Subcutaneous adipose tissue (tissue), 3 donors: ENCODE data around the gene AKAP13.

DNA sequence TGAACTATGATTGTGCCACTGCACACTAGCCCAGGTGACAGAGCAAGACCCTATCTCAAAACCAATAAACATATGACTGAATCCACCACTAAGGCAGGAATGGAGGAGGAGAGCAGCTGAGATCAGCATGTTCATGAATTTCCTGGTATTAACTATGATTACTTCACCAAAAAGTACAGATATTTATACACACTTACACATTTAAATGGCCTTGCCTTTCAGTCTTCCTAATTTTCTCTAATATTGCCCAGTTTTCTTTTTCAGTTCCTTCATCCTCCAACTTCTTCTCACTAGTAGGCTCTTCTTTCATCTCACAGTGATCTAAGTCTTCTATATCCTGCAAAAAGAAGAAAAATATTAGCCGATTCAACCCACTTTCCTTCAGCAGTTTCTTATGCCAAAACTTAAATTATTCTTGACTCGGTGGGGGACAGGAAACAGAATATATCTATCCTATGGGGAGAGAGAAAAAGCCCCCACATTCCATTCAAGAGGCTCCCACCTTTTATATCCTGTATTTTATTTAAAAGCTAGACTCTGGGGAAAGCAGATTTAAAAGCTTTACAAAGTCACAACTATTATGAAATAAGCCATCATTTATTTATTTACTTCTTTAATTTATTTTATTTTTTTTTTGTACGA lies 58.7 kb upstream of the ZSCAN2 start:
- PRO-cap, result no peak
- RAMPAGE, long total RNA, 3 experiments, result no peak in any of the 3 experiments

GRCh38 chr15:84569443-84569790 lies 31.4 kb upstream of the ZSCAN2 start:
- PRO-cap, result no peak
- RAMPAGE, long total RNA, 3 experiments, result start-site peak on the minus strand in 2 of 3 experiments, at chr15:84569505-84569662 at its widest, 23 to 27 reads per replicate

DNA sequence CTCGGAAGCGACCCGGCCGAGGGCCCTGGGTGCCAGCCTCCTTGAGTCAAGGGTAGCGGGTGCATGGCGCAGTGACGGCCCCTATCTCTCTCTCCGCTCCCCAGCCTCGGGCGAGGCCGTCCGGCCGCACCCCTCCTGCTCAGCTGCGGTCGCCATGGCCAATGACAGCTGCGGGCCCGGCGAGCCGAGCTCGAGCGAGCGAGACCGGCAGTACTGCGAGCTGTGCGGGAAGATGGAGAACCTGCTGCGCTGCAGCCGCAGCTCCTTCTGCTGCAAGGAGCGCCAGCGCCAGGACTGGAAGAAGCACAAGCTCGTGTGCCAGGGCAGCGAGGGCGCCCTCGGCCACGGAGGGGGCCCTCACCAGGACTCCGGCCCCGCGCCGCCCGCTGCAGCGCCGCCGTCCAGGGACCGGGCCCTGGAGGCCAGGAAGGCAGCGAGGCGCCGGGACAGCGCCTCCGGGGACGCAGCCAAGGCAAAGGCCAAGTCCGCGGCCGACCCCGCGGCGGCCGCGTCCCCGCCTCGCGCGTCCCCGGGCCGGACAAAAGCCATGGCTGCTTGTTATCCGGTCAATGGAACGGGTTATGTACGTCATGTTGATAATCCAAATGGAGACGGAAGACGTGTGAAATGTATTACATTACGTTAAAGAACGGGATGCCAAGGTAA lies 20.2 kb downstream of the WDR73 start:
- PRO-cap, result bidirectional peak, plus-strand start at position 164 of the sequence, minus-strand start at position 163 of the sequence; unidirectional peak, minus-strand start at position 296 of the sequence
- RAMPAGE, long total RNA, 3 experiments, result no peak in any of the 3 experiments

DNA sequence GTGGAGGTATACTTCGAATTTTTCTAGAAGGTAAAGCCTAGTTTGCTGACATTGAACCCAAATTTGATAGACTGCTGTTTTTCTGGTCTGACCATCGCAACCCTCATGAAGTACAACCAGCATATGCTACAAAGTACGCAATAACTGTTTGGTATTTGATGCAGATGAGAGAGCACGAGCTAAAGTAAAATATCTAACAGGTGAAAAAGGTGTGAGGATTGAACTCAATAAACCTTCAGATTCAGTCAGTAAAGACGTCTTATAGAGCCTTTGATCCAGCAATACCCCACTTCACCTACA lies 19.7 kb downstream of the WDR73 start:
- PRO-cap, result no peak
- RAMPAGE, long total RNA, 3 experiments, result no peak in any of the 3 experiments

DNA sequence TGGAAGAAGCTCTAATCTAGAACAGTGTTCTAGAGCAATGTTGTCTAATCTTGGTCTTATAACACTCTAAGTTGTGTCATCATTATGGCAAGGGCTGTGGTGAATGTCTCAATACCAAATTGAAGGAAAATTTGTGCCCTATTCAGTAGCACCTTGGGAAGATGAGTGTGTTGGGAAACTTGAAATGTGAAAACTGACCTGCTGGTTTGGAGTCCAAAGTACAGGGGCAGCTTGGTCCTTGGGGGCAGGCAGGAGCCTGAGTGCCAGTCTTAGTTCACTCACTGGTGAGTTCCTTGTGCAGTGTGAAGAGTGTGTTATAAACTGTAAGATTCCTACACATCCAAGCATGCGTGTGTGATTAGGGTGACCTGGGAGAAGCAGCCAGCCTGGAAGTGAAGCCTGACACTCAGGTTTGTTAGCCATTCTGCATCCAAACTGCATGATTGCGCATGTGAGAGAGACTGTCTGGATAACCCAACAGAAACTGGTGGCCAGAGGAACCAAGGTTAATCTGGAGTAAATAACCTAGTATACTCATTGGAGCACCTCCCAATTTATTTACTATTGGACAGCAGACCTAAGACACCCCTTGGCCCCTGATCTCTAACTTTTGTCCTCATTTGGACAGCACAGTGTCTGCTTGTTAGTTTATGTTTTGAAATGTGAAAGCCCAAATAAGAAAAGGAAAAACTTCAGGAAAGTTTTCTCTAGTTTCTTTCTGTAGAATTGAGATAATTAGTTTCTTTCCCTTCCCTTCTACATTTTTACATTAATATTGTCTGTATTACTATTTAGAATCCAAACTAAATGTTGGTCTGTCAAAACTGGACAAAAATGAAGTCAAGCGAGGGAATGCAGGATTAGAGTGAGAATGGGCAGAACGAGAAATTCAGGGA lies 14.8 kb downstream of the ZNF592 start:
- PRO-cap, result no peak
- RAMPAGE, long total RNA, 3 experiments, result no peak in any of the 3 experiments

- PRO-cap, result unidirectional peak, minus-strand start at chr15:84773850
- RAMPAGE, long total RNA, 3 experiments, result no peak in any of the 3 experiments
Observed at GRCh38 chr15:84773605-84774155, 25.3 kb downstream of the ZNF592 start.

- PRO-cap, result no peak
- RAMPAGE, long total RNA, 3 experiments, result no peak in any of the 3 experiments
Observed at GRCh38 chr15:84817704-84818586, 789 bp downstream of the ALPK3 start.

DNA sequence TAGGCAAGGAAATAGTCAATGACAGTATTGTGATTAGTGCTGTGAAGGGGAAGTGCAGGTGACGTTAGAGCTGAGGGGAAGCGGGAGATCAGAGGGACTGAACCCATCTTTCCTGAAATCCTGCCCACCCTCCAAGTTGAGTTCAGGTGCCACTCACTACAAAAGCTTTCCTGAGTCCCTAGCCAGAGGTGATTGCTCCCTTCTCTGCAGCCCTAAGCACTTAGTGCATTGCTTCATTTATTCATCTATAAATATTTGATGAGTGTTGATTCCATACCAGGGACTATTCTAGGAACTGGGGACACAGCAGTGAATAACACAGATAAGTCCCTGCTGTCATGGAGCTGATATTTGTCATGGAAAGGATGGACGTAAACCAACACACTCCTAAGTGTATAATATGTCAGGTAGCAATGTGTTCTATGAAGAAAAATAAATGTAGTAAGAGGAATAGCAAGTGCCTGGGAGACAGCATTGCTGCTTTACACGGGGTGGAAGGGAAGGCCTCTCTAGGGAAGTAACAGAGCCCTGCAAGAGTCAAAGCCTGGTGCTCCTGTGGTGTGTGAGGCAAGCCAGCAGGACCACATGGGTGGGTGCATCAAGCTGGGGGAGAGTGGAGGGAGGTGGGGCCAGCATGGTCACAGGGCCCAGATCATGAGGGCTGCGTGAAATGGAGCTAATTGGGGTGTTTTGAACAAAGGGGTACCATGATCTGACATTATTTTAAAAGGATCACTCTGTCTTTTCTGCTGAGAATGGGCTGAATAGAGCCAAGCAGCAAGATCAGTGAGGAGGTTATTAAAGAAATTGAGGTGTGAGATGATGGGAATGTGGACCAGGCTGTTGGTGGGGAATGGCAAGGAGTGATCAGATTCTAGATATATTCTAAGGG lies 18.7 kb downstream of the ALPK3 start:
- PRO-cap, result no peak
- RAMPAGE, long total RNA, 3 experiments, result no peak in any of the 3 experiments

- PRO-cap, result no peak
- RAMPAGE, long total RNA, 3 experiments, result no peak in any of the 3 experiments
Observed at GRCh38 chr15:84844881-84845525, 27.8 kb downstream of the ALPK3 start.

DNA sequence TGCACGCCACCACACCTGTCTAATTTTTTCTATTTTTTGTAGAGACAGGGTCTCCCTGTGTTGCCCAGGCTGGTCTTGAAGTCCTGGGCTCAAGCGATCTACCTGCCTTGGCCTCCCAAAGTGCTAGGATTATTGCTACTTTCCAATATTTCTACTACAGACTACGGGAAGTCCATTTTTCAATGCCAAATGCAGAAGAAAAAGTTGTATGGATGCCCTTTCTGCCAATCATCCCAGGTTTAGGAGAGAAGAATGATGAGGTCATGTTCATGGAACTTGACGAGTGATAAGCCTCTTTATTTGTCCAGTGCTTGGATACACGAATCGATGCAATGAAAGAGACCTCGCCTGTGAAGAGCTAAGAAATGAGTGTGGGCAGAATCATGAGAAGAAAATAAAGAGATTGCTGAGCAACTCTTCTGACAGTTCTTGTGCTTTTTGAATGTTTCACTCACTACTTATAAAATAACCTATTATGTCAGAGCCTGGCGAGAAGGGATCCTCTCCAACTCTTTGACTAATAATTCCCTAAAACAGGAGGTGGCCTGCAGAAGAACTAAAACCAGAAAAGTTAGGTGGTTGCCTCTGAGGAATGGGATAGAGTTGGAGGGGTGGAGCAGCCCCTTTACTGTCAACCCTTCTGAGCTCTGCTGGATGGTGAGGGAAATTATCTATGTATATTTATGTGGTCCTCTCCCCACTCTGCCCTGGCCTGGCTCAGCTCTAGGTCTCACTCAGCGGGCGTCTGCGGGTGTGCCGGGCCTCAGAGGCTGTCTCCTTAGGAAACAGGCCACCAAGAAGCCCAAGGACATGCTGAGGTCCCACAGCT lies 888 bp upstream of the SLC28A1 start:
- PRO-cap, result no peak
- RAMPAGE, long total RNA, 3 experiments, result no peak in any of the 3 experiments

DNA sequence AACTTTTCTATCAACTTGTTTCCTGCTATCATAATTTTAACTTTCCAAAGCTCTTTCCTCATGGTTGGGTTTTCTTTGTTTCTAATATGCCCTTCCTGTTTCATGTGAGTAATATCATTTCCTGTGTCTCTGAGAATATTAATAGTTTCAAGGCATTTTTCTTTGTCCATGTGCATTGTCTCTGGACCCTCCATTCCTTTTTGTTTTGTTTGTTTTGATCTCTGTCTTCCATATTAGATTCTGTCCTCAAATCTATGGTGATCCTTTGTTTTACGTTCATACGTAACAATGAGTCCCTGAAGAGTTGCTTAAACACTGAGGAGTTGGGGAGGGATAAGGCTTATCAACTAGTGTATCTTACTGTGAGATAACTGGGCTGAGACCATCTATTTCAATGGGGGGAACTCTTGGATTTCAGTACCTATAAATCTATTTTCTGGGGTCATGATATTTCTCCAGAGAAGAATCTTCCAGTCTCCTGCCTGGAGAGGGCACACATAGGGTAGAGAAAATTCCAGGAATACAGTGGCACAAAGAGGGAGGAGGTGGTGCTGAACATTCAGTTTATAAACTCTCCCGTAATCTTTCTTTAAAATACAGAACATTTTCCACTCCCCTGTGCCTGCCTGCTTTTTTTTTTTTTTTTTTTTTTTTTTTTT lies 21.9 kb upstream of the PDE8A start:
- PRO-cap, result no peak
- RAMPAGE, long total RNA, 3 experiments, result no peak in any of the 3 experiments

GRCh38 chr15:85047128-85047607 lies 65.5 kb downstream of the PDE8A start:
- PRO-cap, result bidirectional peak, plus-strand start at chr15:85047392, minus-strand start at chr15:85047324
- RAMPAGE, long total RNA, 3 experiments, result no peak in any of the 3 experiments

GRCh38 chr15:85346689-85347094 lies 33.7 kb upstream of the AKAP13 start:
- PRO-cap, result no peak
- RAMPAGE, long total RNA, 3 experiments, result no peak in any of the 3 experiments

GRCh38 chr15:85380470-85381570 lies at the start of gene AKAP13:
Gene AKAP13, plus strand, starts transcription at chr15:85380603.
- PRO-cap, result bidirectional peak, plus-strand start at chr15:85380605, minus-strand start at chr15:85380394; bidirectional peak, plus-strand start at chr15:85380948, minus-strand start at chr15:85380888; unidirectional peak, minus-strand start at chr15:85381027; unidirectional peak, minus-strand start at chr15:85381306
- RAMPAGE, long total RNA, 3 experiments, result start-site peak on the plus strand in 3 of 3 experiments, at chr15:85380570-85380661 at its widest, 309 to 443 reads per replicate

DNA sequence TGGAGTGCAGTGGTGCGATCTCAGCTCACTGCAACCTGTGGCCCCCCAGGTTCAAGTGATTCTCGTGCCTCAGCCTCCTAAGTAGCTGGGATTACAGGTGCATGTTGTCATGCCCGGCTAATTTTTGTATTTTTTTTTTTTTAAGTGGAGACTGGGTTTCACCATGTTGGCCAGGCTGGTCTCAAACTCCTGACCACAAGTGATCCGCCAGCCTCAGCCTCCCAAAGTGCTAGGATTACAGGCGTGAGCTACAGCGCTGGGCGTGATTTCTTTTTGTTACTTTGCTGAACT lies 7.6 kb downstream of the AKAP13 start:
- PRO-cap, result no peak
- RAMPAGE, long total RNA, 3 experiments, result no peak in any of the 3 experiments

GRCh38 chr15:85621795-85622559 lies 172.7 kb downstream of the KLHL25 start:
- PRO-cap, result no peak
- RAMPAGE, long total RNA, 3 experiments, result no peak in any of the 3 experiments

- PRO-cap, result no peak
- RAMPAGE, long total RNA, 3 experiments, result no peak in any of the 3 experiments
Observed at GRCh38 chr15:85691138-85692356, 103.2 kb downstream of the KLHL25 start.

- PRO-cap, result unidirectional peak, minus-strand start at chr15:85764796
- RAMPAGE, long total RNA, 3 experiments, result no peak in any of the 3 experiments
Observed at GRCh38 chr15:85764543-85765320, 30.0 kb downstream of the KLHL25 start.

GRCh38 chr15:85840433-85840930 lies 45.8 kb upstream of the KLHL25 start:
- PRO-cap, result no peak
- RAMPAGE, long total RNA, 3 experiments, result no peak in any of the 3 experiments

DNA sequence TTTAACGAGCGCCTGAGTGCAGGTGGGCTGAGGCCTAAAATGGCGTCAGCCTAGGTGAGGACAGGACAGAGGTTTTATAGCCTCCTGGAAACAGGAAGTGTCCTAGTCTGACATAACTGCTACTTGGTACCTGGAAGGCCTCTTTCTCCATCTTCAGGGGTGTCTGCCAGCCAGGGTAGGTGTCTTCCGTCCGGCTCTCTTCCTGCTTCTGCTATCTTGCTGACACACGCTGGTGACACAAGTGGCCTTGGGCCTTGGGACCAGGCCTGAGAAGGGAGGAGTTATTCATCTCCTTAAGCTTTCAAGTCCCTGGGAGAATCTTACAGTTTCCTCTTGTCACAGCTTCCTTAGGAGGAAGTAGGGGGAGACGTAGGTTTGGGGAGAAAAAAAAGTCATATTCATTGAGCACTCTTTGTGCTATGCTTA lies 551.3 kb downstream of the AGBL1 start:
- PRO-cap, result no peak
- RAMPAGE, long total RNA, 3 experiments, result no peak in any of the 3 experiments